HL-60 (cell line): Measurements from ENCODE around the gene MNX1.

- RRBS = no CpG with 5 or more reads among the region's 18 CpGs
Observed at GRCh38 chr7:156673785-156674745, 33.5 kb downstream of the RNF32 start.

- RRBS = no CpG with 5 or more reads among the region's 13 CpGs
Observed at GRCh38 chr7:156681661-156682502, 41.3 kb downstream of the RNF32 start.

DNA sequence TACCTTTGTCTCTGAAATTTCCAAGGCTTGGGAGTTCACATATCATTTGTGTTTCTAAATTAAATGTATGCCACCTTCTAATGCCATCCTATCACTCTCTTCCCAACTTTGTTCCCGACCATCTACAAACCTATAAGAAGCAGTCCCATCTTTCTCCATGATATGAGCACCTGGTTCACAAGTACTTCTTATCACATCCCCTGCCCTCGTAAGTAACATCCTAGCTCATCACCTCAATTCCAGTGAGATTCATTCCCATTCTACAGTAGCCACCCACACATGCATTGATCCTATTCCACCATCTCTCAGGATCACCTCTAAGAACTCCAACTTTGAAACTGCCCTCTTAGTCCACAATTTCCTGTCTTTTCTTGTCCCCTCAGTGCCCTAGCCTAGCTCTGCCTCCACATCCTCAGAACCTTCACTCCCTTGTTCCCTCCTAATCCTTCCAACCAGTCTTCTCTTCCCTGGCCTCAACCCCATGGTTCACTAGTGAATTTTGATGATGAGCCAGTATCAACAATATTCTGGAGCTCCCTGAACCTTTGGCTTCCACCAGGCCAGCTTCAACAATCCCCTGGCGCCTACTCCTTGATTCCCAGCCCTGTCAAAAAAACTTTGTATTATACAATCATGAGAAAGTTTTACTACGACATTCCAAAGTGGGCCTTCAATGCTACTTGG lies 116.6 kb downstream of the LMBR1 start:
- RRBS = no CpG with 5 or more reads among the region's 4 CpGs

DNA sequence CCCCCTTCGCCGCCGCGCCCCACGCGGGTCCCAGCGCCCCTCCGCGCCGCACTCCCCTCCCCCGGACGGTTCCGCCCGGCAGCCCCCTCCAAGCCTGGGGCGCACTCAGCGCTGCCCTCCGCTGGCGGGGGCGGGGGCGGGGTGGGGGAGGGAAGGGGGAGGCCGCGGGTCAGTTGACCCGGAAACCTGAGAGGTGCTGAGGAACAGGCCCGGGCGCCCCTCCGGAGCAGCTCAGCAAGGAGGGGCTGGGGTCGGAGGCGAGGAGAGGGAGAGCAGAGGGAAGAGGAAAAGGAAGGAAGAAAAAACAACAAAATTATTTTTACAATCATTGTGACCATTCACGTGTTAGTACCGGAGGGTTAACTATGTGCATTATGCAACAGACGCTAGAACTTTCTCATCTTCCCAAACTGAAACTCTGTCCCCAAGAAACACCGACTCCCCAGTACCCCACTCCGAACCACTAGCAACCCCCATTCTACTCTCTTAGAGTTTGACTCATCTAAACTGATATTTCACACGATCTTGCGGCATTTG lies 9.9 kb downstream of the MNX1 start:
- RRBS = 14% methylated on average over 14 of the region's 35 CpGs

DNA sequence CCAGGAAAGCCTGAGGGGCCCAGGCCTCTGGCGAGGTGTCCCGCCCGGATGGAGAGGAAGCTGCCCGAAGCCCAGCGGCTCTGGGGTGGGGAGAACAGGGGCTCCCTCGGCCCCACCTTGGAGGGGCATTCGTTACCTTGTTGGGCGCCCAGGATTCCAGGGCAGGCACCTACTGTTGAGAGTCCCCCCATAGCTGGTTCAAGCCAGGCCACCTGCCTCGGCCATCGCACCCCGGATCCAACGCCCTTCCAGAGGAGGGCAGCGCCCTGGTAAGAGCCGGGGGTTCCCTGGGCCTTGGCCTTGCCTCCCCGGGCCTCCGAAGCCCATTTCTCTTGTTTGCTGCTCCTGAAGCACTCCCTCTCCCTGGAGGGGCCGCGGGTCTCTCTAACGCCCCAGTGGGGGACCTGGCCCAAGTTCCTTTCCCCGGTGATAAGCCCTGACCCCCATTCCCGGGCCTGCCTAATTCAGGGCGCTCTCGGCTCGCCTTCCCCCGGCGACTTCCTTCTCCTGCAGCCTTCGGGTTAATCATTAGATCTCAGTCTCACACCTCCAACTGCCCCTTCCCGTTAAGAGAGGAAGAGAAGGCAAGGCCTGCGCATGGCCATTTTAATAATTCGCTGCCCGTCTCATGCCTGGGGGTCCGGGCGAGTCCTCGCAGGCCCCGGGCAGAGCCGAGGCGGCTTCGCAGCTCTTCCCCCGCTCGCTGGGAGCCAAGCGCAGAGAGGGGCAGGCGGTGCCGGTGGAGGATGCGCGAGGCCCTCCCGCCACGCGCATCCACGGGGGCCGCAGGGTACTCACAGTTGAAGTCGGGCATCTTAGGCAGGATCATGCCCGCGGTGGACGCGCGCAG lies 1.4 kb downstream of the MNX1 start:
- RRBS = 23% methylated on average over 20 of the region's 56 CpGs

- RRBS = 7% methylated on average over 66 of the region's 107 CpGs
Observed at GRCh38 chr7:157009712-157010342, 636 bp downstream of the MNX1 start.

DNA sequence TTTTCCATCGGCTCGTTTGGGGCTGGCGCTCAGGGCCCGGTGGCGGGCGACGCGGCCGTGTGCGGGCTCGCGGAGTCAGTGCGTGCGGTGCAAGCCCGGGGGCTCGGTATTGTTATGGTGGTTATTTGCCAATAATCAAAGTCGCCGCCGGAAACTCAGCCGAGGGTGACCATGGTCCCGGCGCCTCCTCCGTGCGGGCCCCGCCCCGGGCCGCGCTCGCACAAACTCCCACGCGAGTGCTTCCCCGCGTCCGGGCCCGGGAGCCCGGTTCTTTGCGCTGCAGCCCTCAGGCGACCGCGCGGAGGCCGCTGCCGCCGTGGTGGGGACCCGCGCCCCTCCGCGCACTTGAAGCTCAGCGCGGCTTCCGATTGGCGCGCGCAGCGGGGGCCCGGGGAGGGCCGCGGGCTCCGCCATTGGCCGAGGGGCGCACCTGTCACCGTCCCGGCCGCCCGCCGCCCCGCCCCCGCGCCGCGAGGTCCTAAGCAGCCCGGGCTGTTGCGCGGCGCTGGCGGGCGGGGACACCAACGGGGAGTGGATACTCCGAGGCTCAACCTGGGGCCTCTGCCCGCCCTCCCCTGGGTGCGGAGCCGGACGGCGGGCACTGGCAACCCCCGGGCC lies at the start of gene MNX1:
Gene MNX1 (minus strand): TSS at position 321 of the 618 bp plus-strand sequence.
- RRBS = 8% methylated on average over 48 of the region's 85 CpGs

- RRBS = no CpG with 5 or more reads among the region's 12 CpGs
Observed at GRCh38 chr7:157365109-157365790, 28.4 kb downstream of the DNAJB6 start.

GRCh38 chr7:157373596-157374329 lies 37.0 kb downstream of the DNAJB6 start:
- RRBS = no CpG with 5 or more reads among the region's 18 CpGs

DNA sequence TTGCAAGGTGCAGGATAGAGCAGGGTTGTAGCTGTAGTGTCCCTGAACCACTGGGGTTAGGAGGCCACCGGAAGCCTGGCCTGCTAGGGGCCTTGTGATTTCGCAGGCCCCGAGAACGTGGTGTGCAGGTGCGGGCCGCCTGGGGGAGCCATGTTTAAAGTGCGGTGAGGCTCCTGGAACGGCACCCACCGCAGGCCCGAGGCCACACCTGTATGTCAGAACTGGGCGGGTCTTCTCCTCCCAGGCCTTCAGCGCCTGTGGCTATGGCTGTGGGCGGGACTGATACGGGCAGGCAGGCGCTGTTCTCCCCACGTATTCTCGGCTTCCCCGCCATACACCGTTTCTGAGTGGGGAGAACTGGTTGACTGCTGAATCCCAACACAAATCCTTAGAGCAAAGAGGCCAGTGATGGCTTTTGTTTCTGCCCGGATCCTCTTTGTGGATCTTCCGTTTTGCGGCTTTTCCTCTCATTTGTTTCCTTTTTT lies 74.8 kb downstream of the DNAJB6 start:
- RRBS = no CpG with 5 or more reads among the region's 22 CpGs

GRCh38 chr7:157423039-157423810 lies 86.4 kb downstream of the DNAJB6 start:
- RRBS = no CpG with 5 or more reads among the region's 15 CpGs

- RRBS = 7% methylated on average over 4 of the region's 47 CpGs
Observed at GRCh38 chr7:157568416-157569497, 232.0 kb downstream of the DNAJB6 start.

- RRBS = 2% methylated on average over 5 of the region's 22 CpGs
Observed at GRCh38 chr7:157875151-157875822, 538.5 kb downstream of the DNAJB6 start.

DNA sequence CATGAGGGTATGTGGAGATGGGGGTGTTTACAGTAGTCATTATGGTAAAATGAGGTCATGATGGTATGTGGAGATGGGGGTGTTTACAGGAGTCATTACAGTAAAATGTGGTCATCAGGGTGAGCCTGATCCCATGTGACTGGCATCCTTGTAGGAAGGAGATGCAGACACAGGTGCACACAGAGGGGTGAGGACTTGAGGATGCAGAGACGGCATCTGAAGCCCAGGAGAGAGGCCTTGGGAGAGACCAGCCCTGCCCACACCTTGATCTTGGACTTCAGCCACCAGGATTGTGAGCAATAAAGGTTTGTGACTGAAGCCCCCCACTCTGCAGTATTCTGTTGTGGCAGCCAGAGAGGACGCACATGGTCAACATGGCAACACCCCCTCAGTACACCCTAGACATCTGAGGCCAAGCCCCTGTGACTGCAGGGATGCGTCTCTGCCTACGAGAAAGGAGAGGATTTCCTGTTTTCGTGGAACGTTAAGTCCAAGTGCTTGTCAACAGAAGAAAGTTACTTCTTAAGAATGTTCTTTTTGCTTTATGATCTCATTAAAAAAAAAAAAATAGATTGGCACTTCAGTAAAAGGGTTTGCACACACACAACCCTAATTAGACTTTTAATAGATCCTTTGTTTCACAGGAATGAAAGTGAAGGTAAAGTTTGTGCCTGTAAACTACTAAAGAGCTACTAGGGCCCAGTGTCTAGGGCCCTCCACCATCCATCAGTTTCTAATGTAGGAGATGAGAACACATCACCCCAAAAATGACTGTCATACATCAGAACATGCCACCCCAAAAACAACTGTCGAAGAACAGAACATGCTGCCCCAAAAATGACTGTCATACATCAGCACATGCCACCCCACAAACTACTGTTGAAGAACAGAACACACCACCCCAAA lies 544.6 kb downstream of the DNAJB6 start:
- RRBS = no CpG with 5 or more reads among the region's 7 CpGs

DNA sequence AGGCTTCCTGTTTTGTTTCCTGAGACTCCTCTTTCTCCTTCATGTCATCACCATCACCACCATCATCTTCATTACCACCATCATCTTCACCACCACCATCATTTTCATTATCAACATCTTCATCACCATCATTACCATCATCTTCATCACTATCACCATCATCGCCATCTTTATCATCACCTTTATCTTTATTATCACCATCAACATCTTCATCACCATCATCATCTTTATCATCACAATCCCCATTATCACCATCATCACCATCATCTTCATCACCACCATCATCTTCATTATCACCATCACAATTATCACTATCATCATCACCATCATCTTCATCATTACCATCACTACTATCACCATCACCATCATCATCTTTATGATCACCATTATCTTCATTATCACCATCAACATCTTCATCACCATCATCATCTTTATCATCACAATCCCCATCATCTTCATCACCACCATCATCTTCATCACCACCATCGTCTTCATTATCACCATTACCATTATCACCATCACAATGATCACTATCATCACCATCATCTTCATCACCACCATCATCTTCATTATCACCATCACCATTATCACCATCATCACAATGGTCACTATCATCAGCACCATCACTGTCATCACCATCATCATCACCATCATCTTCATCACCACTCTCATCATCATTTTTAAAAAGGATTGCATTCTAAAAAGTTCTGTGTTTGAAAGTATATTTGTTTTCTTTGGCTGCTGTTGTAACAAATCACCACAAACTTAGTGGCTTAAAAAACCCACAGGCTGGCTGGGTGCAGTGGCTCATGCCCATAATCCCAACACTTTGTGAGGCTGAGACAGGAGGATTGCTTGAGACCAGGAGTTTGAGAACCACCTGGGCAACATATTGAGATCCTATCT lies 621.1 kb downstream of the PTPRN2 start:
- RRBS = no CpG with 5 or more reads among the region's 2 CpGs

DNA sequence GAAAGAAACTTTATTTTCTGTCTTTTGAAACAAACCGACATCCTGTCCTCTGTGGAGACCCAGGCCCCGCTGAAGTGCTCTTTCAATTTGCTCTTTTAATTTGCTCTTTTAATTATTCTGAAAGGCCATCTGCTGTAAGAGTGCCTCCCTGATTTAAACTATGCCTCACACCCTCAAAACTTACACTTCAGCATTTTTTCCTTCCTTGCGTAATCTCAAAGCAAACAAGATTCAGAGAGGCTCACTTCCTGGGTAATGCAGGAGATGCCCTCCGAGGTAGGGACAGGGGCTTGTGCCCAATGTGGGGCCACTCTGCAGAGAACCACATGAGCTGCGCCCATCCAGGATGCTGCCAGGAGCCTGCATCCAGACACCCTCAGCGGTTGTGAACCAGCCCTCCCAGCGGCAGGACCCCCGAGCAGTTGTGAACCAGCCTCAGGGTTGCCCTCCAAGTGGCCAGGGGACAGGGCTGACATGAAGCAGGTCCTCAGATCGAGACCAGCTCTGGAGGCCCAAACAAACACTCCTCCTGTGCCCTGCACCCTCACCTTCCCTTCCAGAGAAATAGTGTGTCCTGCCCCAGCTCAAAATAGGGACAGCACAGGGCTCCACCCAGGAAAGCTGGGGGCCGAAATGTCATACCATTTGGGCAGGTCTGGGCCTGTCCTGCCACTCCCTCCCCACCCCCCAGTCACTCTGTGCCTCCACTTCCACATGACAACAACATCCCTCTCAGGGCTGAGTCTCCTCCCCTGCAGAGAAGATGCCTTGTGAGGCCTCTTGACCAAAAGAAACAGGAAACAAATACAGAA lies 190.4 kb downstream of the PTPRN2 start:
- RRBS = no CpG with 5 or more reads among the region's 10 CpGs

DNA sequence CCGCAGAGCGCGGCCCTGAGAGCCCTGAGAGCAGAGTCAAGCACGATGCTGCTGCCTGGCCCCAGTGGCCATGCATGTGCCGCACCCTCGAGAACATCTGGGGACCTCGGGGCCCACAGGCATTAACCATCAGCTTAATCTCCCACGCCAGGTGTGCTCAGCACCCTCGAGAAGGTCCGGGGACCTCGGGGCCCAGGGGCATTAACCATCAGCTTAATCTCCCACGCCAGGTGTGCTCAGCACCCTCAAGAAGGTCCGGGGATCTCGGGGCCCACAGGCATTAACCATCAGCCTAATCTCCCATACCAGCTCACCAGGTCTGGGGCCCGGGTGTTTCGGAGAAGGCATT lies 163.0 kb downstream of the PTPRN2 start:
- RRBS = 98% methylated on average over 1 of the region's 16 CpGs

DNA sequence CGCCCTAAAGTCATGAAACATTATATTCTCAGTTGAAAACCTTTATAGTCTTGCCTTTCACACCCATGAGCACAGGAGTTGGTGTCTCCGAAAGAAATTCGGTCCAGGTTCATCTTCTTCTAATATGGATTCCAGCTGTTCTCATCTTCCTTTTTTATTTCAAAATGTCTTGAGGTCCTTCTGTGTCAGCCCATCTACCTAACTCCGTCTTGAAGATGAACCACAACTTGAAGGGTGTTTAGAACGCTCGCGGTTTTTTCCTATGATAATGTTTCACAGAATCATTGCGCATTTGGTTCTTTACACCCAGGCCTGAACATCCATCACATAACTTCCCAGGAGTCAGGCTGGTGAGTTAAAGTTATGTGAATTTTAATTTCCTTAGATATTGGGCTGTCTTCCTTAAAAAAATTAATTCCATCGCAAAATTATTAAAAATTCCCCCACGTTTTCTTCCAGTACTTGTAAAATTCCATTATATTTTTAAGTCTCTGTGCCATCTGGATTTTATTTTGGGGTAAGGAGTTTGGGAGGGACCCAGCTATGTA lies 136.1 kb downstream of the PTPRN2 start:
- RRBS = no CpG with 5 or more reads among the region's 10 CpGs

DNA sequence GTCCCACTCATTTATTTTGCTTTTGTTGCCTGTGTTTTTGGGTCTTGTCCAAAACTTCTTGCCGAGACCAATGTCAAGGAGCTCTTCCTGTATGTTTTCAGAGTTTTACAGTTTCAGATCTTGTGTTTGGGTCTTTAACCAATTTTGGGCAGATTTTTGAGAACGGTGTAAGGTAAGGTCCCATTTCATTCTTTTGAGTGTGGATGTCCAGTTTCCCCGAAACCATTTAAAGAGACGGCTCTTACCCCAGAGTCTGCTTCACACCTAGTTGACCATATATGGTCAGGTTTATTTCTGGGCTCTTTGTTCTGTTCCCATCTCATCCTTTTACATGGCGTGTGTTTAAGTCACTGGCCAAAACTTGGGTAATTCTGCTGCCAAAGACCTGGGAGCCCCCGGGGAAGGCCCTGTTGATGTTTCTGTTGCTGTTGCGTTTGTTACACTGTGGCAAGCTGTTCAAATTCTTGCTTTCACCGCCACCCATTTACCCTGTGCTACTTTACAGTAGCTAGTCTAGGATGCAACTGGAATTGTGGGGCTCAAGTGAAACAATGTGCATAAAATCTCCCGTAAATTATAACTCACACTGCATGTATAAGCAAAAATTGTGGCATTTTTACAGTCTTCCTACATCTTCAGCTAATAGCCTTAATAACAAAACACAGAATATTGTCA lies 120.0 kb downstream of the PTPRN2 start:
- RRBS = no CpG with 5 or more reads among the region's 9 CpGs

DNA sequence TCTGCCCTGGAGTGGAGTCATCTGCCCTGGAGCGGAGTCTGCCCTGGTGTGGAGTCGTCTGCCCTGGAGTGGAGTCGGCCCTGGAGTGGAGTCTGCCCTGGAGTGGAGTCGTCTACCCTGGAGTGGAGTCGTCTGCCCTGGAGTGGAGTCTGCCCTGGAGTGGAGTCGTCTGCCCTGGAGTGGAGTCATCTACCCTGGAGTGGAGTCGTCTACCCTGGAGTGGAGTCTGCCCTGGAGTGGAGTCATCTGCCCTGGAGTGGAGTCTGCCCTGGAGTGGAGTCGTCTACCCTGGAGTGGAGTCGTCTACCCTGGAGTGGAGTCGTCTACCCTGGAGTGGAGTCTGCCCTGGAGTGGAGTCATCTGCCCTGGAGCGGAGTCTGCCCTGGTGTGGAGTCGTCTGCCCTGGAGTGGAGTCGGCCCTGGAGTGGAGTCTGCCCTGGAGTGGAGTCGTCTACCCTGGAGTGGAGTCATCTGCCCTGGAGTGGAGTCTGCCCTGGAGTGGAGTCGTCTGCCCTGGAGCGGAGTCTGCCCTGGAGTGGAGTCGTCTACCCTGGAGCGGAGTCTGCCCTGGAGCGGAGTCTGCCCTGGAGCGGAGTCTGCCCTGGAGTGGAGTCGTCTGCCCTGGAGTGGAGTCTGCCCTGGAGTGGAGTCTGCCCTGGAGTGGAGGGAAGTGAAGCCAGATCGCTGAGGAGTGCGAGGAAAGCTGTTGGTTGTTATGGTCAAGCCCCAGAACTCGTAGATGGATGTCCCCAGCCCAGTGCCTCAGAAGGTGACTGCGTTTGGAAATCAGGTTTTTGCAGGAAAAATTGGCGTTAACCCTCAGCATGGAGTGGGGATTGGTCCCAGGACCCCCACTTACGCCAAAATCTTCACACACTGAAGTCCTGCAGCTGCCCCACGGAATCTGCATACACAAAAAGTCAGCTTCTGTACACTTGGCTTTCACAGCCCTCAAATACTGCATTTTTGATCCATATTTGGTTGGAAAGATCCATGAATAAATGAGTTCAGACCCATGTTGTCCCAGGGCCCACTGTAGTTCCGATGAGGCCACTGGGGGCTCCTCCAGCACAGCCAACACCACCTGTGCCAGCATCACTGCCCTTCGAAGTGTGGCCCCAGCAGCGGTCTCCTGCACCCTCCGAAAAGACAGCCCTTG lies 63.4 kb downstream of the PTPRN2 start:
- RRBS = no CpG with 5 or more reads among the region's 32 CpGs